ENCODE measurements around a stretch of chr1.

DNA sequence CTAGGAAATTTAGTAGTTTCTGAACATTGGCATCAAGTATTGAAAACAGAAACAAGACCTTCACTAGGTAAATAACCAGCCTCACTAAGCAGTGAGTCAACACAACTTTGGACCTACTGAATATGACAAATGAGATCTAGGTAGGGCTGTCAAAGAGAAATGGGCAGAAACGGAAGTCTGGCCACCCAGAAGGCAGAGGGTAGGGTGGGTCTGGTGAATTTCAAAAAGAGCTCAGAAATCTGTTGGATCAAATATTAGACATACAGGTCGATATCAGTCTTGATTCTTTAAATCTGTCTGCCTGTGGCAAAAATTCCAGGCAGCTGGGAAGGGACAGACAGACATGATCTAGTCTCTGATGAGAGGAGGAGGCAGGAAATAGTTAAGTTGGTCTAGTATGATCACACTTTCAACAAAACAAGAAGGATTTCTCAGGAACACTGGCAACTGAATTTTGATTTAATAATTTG lies 134.3 kb upstream of the KCNK1 start:
- PRO-cap, 4 experiments, result peak in 4 of 4 experiments; most common plus-strand start position 166 of the sequence (in 4)
- RAMPAGE, long total RNA, 2 experiments, result no peak in any of the 2 experiments

- PRO-cap, 4 experiments, result no peak in any of the 4 experiments
- RAMPAGE, long total RNA, 2 experiments, result no peak in any of the 2 experiments
Observed at GRCh38 chr1:233671197-233672178, 57.6 kb downstream of the KCNK1 start.

DNA sequence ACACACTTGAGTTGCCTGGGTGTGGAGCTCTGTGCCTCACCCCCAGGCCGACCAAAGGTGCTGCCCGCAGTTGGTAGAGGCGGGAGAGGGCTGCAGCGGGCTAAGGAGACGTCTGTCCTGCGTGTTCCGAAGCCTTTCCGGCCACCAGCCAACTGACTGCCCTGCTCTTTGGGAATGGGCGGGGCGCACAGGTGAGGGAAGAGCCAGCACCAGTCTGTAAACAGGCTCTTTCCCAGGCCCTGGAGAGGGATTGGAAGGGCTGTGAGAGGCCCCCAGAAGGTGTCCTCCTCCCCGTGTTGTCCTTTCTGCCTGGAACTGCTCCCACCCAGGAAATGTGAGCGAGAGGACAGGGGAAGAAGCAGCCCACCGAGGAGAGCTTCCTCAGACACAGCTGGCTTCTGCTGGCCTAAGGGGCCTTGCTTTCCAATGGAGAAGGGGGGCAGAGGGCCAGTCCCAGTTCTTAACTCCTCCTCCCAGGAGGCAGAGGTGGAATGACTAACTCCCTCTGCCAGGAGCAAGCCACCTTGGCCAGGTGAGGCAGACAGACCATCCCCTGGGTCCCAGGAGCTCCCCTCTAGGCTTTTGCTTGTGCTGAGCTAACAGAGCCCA lies 158.2 kb upstream of the COA6 start:
- PRO-cap, 4 experiments, result no peak in any of the 4 experiments
- RAMPAGE, long total RNA, 2 experiments, result no peak in any of the 2 experiments

- PRO-cap, 4 experiments, result peak in 1 of 4 experiments; most common plus-strand start chr1:234371663 (in 1)
- RAMPAGE, long total RNA, 2 experiments, result no peak in any of the 2 experiments
Observed at GRCh38 chr1:234371548-234371861, 1.8 kb upstream of the COA6 start.

DNA sequence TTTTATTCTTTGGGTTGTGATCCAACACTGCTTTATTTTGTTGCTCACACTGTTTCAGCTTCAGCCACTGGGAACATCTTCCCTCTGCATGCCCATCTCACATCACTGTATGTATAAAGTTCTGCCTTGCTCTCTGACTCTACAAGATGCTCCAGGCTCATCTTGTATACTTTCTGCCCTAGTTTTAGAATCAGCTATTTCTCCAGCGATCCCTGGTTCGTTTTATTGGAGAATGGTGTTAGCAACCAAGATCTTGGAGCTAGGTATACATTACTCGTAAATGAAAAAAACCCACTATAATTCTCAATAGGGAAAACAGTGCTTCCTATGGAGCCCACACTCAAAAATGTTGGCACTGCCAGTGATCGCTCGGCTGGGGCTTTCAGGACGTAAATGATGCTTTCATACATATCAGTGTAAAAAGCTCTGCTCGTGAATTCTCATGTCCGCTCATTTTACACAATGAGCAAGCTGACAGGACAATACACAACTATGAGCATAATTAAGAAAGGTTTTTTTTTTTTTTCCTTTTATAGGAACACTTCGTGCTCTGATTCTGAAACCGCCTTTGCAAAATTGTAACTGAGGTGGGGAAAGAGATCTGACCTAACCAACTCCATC lies 34.5 kb downstream of the COA6 start:
- PRO-cap, 4 experiments, result no peak in any of the 4 experiments
- RAMPAGE, long total RNA, 2 experiments, result no peak in any of the 2 experiments

DNA sequence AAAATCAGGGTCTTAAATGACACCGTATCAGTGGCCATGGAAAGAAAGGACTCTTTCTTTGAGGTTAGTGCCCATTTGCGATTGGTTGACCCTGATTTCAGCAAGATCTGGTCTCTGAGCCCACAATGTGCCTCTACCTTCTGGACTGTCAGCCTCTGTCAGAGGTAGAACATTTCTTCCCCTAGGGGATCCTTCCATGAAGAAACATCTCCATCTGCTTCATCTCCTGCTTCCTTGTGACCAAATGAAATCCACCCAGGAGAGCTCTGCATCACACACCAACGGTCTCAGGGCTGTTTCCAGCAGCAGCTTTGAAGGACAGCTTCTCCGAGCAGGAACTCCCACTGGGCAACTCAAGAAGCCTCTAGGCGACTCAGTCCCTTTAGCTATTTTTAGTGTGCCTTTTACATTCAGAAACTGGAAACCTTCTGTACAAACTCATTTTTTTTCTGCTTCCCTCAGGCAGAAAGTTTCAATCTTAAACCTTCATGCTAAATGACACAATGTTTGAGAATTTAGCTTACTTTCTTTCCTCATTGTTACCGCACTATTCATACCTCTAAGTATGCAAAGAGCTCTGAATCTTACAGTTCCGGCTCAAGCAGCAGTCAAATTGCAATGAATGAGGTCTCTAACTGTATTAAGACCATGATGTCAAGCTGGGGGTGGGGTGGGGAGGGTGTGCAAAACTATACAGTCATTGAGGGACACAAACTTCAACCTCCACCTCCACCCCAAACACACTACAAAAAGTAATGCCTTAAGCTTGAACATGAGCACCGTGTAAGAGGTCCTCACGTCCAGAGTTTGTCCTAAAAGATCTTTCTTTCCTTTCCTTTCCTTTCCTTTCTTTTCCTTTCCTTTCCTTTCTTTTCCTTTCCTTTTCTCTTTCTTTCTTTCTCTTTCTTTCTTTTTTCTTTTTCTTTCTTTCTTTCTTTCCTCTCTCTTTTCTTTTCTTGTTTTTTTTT lies 16.3 kb upstream of the TARBP1 start:
- PRO-cap, 4 experiments, result no peak in any of the 4 experiments
- RAMPAGE, long total RNA, 2 experiments, result no peak in any of the 2 experiments

DNA sequence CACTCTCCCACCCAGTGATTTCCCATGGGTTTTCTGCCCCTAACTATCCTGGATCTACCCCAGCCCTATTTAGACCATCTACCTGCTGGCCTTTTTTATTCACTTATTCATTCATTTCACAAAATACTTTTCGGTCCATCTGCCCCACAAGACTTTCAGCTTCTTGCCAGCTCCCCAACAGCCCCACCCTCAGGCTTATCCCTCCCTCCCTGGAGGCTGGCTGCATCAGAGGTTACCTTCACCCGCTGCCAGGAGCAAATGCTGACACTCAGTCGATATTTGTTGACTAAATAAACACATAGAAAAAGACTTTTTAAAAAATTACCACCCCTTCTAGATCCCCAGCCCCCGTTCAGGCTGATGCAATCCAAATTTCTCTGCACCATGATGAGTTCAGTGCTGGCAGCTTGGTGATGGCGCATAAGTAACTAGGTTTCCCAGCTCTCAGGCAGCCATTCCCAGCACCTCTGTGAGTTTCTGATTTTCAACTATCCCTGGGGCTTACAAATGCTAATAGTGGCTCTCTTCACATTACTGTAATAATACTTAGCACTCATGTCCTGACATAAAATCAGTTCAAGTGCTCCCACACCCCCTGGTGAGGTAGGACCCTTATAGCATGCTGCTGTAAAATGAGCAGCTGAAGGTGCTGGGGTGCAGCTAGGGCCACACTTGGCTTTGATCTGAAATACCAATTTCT lies 30.8 kb upstream of the TARBP1 start:
- PRO-cap, 4 experiments, result peak in 3 of 4 experiments; most common plus-strand start position 421 of the sequence (in 2); most common minus-strand start position 165 of the sequence (in 3)
- RAMPAGE, long total RNA, 2 experiments, result no peak in any of the 2 experiments

DNA sequence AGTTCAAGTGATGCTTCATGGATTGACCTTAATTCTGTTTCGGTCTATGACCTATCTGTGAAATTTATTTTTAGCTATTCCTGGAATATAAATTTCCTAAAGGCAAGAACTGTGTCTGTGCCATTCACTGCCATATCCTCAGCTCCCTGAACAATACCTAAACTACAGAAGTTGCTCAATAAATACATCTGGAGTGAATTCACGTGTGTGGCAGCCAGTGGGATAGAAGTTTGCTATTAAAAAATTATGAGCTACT lies 39.5 kb upstream of the TARBP1 start:
- PRO-cap, 4 experiments, result no peak in any of the 4 experiments
- RAMPAGE, long total RNA, 2 experiments, result no peak in any of the 2 experiments

GRCh38 chr1:234520657-234521265 lies 41.8 kb upstream of the TARBP1 start:
- PRO-cap, 4 experiments, result no peak in any of the 4 experiments
- RAMPAGE, long total RNA, 2 experiments, result no peak in any of the 2 experiments

GRCh38 chr1:234553491-234554083 lies 56.4 kb downstream of the IRF2BP2 start:
- PRO-cap, 4 experiments, result no peak in any of the 4 experiments
- RAMPAGE, long total RNA, 2 experiments, result no peak in any of the 2 experiments

GRCh38 chr1:234603399-234603752 lies 6.6 kb downstream of the IRF2BP2 start:
- PRO-cap, 4 experiments, result no peak in any of the 4 experiments
- RAMPAGE, long total RNA, 2 experiments, result no peak in any of the 2 experiments

GRCh38 chr1:234604410-234605667 lies 5.1 kb downstream of the IRF2BP2 start:
- PRO-cap, 4 experiments, result peak in 4 of 4 experiments; most common plus-strand start chr1:234605275 (in 4); most common minus-strand start chr1:234605029 (in 2)
- RAMPAGE, long total RNA, 2 experiments, result start-site peak on the minus strand in 1 of 2 experiments, at chr1:234605267-234605383 at its widest, 59 reads per replicate

GRCh38 chr1:234612418-234613186 lies 2.6 kb upstream of the IRF2BP2 start:
- PRO-cap, 4 experiments, result peak in 4 of 4 experiments; most common plus-strand start chr1:234612753 (in 2); most common minus-strand start chr1:234612786 (in 3)
- RAMPAGE, long total RNA, 2 experiments, result start-site peak on the plus strand in 2 of 2 experiments, at chr1:234612923-234613017 at its widest, 7 to 32 reads per replicate

- PRO-cap, 4 experiments, result peak in 4 of 4 experiments; most common plus-strand start chr1:234639451 (in 4); most common minus-strand start chr1:234639322 (in 3)
- RAMPAGE, long total RNA, 2 experiments, result no peak in any of the 2 experiments
Observed at GRCh38 chr1:234639240-234639543, 29.2 kb upstream of the IRF2BP2 start.

GRCh38 chr1:234661139-234661663 lies 51.2 kb upstream of the IRF2BP2 start:
- PRO-cap, 4 experiments, result no peak in any of the 4 experiments
- RAMPAGE, long total RNA, 2 experiments, result no peak in any of the 2 experiments

GRCh38 chr1:234707485-234708017 lies 97.6 kb upstream of the IRF2BP2 start:
- PRO-cap, 4 experiments, result no peak in any of the 4 experiments
- RAMPAGE, long total RNA, 2 experiments, result no peak in any of the 2 experiments

DNA sequence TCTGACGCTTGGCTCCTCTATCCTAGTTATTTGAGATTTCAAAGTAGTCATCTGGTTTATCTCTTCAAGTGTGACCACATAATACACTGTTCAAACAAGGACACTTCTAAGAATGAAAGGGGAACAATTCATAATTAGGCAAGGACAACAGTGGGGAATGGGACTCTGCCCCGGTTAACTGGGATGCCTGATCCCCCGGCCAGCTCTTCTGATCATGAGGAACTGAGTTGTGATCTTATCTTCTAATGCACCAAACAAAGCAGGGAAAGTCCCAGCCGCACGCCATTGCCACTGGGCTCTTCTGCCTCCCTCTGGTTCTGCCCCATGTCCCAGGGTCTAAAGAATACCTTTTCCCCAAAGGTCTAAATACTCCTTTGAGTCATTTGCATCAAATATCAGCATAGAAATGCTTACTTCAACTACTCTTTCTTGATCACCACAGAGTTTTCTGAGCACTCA lies 158.2 kb upstream of the IRF2BP2 start:
- PRO-cap, 4 experiments, result no peak in any of the 4 experiments
- RAMPAGE, long total RNA, 2 experiments, result no peak in any of the 2 experiments

GRCh38 chr1:234768635-234769054 lies 158.7 kb upstream of the IRF2BP2 start:
- PRO-cap, 4 experiments, result no peak in any of the 4 experiments
- RAMPAGE, long total RNA, 2 experiments, result no peak in any of the 2 experiments

- PRO-cap, 4 experiments, result no peak in any of the 4 experiments
- RAMPAGE, long total RNA, 2 experiments, result no peak in any of the 2 experiments
Observed at GRCh38 chr1:234844312-234845017, 234.5 kb upstream of the IRF2BP2 start.

DNA sequence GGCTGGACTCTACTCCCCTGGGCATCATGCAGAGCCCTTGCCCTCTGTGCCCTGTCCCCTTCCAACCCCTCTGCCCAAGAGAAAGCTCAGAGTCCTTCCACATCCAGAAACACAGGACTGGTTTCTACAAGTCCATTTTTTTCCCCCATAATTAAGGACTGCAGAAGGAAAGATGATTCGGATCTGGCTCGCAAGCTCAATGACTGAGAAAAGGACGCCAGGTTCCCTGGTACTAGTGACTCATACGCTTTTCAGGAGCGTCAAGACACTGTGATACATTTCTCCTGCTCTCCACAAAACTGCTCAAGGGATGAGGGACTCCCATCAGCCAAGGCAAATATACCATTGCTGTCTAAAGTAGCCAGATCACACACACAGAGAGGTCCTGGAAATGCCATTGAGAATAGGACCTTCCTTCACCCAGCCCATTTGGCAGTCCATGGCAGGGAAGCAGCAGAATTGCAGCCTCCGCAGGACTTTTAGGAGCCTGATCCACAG lies 253.5 kb upstream of the IRF2BP2 start:
- PRO-cap, 4 experiments, result no peak in any of the 4 experiments
- RAMPAGE, long total RNA, 2 experiments, result no peak in any of the 2 experiments

Data from right lobe of liver (tissue), 4 donors.